Left lung (tissue), 1 donor: Measurements from ENCODE around the genes MLLT3 and KLHL9.

DNA sequence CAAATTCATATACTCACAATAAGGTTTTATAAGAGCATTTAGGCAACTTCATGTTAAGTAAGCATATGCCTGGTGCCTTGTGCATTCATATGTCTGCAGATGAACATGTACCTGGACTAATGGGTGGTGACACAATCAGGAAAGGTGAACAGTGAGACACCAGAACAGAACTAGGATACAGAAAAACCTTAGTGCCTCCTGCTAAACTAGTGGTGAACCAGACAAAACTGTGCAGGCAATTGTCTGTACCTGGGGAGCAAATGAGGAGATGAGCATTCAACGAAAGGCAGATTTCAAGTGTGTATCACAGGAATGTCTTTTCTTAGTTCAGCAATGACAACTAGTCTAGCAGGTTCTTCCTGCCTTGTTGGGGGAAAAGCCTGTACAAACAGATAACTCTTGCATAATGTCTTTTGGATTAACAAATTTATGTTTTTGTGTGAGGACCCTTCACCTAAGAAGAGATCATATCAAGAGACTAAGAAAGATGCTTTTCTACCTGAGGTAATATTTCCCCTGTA is 21.9 kb upstream of the DENND4C start:
- PRO-cap, result no peak

DNA sequence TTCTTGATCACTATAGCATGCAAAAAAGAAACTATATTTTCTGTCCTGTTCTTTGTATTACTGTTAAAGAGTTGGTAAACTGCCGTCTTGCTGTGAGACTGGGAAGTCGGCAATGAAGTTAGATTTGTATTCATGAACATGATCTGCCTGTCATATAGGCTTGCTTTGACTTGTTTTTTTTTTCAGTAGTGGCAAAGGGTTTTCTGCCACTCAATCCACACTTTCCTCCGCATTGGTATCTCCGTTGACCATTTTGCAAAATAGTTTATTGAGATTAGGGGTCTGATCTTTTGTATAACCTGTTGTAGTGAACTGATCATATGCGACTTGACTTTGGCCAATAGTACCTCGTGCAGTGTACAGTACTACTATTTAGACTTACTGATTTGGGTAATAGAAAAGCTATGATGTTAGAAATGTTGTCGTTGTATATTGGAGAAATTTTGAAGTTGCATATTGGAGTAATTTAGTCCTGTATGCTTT is 1.6 kb downstream of the DENND4C start:
- PRO-cap, result no peak

GRCh38 chr9:20028603-20029206 is 239.9 kb upstream of the SLC24A2 start:
- PRO-cap, result no peak

DNA sequence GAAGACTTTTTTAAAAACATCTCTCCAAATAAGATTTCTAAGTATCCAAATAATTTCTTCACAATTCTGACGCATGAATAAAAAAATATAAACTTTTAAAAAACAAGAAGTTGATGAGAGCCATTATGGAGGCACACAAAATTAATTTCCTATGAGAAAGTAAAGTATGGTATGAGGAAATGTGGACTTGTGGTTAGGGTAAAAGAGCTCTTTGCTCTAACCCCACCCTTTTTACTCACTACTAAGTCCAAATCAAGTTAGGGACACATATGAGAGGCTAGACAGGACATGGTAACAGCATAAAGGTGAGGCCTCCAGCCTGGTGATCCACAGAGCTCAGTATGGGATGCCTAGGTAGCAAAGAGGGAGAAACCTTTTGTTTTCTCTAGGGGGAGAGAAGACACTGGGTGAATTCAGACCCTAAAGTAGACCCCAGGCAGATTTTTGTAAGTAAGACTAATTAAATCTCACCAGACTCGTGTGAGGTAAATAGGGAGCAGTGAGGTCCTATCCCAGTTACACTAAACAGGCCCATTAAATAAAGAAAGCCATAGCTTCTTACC is 42.7 kb downstream of the MLLT3 start:
- PRO-cap, result unidirectional peak, plus-strand start at position 270 of the sequence

GRCh38 chr9:20595031-20595767 is 27.1 kb downstream of the MLLT3 start:
- PRO-cap, result no peak

GRCh38 chr9:20620278-20621193 is 1.8 kb downstream of the MLLT3 start:
- PRO-cap, result no peak

GRCh38 chr9:20622280-20623040 is at the start of gene MLLT3:
MLLT3 (minus strand) TSS chr9:20622499.
- PRO-cap, result bidirectional peak, plus-strand start at chr9:20622695, minus-strand start at chr9:20622454

DNA sequence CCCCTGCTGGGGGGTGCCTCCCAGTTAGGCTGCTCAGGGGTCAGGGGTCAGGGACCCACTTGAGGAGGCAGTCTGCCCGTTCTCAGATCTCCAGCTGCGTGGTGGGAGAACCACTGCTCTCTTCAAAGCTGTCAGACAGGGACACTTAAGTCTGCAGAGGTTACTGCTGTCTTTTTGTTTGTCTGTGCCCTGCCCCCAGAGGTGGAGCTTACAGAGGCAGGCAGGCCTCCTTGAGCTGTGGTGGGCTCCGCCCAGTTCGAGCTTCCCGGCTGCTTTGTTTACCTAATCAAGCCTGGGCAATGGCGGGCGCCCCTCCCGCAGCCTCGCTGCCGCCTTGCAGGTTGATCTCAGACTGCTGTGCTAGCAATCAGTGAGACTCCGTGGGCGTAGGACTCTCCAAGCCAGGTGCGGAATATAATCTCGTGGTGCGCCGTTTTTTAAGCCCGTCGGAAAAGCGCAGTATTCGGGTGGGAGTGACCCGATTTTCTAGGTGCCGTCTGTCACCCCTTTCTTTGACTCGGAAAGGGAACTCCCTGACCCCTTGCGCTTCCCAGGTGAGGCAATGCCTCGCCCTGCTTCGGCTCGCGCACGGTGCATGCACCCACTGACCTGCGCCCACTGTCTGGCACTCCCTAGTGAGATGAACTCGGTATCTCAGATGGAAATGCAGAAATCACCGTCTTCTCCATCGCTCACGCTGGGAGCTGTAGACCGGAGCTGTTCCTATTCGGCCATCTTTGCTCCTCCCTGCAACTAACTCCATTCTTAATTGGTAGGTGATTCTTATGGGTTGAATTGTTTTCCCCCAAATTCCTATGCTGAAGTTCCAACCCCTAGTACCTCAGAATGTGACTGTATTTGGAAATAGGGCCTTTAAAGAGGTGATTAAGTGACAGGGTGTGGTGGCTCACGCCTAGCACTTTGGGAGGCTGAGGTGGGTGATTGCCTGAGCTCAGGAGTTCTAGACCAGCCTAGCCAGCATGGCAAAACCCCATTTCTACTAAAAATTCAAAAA is 25.7 kb upstream of the FOCAD start:
- PRO-cap, result no peak

GRCh38 chr9:20684385-20685108 is 488 bp downstream of the FOCAD start:
- PRO-cap, result bidirectional peak, plus-strand start at chr9:20684683, minus-strand start at chr9:20684769

DNA sequence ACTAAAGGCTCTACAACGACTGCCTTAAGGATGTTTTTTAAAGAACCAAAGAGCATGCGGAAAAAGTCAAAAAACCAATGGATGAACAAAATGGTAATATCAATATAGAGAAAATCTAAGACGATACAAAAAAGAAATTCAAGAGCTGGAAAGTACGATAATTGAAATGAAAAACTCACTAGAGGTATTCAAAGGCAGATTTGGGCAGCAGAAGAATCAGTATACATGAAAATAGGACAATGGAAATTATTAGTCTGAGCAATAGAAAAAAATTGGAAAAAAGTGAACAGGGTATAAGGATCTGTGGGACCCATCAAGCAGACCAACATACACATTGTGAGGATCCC is 30.3 kb downstream of the HACD4 start:
- PRO-cap, result no peak

GRCh38 chr9:21335320-21335813 is at the start of gene KLHL9:
KLHL9 (minus strand) TSS chr9:21335404.
- PRO-cap, result bidirectional peak, plus-strand start at chr9:21335523, minus-strand start at chr9:21335388

DNA sequence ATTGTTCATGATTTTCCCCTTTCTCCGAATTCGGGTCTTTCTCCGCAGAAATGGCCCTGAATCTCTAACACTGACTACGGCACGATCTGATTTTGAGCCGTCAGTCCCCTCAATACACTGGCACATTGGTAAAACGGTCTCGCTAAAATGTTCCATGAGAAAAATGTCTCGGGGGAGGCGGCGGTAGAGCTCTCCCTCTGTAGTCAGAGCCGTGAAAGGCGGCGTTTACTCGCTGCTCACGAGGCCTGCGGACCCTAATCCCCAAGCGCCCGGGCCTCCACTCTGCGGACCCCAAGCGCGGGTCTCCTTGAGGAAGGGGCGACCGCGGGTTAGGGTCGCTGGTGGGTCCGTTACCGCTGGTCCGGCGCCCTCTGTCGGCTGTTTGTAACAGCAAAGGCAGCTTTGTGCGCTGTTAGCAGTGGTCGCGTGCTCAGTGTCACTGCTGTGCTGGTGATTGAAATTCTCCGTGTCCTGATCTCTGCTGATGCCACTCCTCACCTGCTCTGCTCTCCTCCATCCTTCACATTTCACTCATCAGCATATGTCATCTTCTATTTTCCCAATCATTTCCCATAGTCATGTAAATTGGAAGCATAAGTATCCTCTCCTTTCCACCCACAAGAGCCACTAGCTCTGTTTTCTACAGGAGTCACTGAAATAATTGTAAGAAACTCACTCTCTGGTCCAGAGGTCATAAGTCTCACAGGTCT is 10.9 kb upstream of the IFNA2 start:
- PRO-cap, result no peak

- PRO-cap, result no peak
Measured at GRCh38 chr9:21684582-21685351, 117.7 kb upstream of the MTAP start.

GRCh38 chr9:21836652-21836895 is 34.1 kb downstream of the MTAP start:
- PRO-cap, result no peak

DNA sequence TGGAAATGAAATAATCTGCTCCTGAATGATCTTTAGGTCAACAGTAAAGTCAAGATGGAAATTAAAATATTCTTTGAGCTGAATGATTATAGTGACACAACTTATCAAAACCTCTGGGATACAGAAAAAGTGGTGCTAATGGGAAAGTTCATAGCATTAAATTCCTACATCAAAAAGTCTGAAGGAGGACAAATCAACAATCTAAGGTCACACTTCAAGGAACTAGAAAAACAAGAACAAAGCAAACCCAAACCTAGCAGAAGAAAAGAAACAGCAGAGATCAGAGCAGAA is 41.1 kb downstream of the MTAP start:
- PRO-cap, result no peak

DNA sequence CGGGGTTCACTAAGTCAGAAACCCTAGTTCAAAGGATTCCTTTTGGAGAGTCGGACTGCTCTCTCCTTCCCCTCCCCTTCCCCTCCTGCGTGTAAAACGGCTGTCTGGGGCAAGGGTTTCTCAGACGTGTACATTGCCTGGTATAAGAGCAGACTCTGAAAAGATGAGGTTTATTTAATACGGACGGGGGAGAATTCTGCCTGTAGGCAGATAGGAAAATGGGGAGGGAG is 756 bp upstream of the CDKN2A start:
- PRO-cap, result no peak

- PRO-cap, result no peak
Measured at GRCh38 chr9:21995965-21996281, 13.2 kb downstream of the CDKN2B start.

GRCh38 chr9:22079891-22080441 is 70.9 kb upstream of the CDKN2B start:
- PRO-cap, result no peak

DNA sequence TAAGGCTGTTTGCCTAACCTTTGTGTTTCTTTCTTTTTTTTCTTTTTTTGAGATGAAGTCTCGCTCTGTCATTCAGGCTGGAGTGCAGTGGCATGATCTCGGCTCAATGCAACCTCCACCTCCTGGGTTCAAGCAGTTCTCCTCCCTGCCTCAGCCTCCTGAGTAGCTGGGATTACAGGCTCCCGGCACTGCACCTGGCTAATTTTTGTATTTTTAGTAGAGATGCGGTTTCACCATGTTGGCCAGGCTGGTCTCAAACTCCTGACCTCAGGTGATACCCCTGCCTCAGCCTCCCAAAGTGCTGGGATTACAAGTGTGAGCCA is 298 bp upstream of the LRRC19 start:
- PRO-cap, result no peak

GRCh38 chr9:27112170-27112825 is 3.3 kb downstream of the TEK start:
- PRO-cap, result bidirectional peak, plus-strand start at chr9:27112525, minus-strand start at chr9:27112275